Sternocleidomastoid (tissue), 1 donor: ENCODE measurements around a stretch of chr6.

DNA sequence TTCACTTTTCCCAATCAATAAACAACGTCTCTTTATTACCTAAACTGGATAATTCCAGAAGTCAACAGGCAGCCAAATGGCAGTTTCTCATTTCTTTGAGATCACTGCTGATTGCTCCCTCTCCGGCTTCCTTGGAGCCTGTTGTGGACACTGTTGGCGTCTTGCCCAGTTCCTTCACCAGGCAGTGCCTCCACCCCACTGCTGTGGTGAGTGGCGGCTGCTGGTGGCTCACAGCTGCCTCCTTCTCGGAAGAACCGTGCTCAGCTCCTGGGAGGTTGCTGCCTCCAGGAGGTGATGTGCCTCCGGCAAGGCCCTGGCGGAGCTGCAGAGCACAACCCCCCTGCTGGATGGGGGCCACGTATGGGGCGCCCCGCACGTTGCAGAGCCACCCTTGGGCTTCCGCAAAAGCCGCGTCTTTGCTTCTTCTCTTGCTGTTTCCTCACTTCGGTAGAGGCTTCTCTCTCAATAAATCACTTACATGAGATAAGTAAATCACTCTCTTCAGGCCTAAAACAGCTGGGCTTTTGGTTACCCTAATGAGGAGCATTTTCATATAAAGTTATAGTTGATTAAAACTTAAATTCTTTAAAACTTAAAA lies 105.2 kb upstream of the CNKSR3 start:
- PRO-cap: no peak

DNA sequence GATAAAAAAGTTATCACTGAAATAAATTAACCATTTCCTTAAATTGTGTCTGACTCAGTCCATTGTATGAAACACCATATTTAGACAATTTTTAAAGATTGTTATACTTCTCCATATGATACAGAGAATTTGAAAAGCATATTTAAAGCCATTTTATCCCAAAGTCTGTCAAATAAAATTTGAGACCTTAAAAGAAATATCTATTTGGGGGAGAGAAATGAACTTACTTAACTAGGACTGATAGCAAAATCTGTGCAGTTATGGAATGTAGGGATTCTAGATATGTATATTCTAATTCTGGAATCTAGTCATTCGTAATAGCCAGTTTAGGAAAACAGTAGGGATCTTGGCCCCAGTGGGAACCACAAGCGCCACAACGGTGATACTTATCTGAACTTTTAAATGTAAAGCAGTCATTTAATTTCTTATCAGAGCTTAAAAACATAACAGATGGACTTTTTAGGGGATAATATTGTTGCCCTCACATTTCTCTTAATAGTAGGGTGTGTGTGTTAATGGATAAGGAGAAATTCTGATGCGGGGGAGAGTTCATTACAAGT lies 110.2 kb downstream of the SCAF8 start:
- PRO-cap: no peak

DNA sequence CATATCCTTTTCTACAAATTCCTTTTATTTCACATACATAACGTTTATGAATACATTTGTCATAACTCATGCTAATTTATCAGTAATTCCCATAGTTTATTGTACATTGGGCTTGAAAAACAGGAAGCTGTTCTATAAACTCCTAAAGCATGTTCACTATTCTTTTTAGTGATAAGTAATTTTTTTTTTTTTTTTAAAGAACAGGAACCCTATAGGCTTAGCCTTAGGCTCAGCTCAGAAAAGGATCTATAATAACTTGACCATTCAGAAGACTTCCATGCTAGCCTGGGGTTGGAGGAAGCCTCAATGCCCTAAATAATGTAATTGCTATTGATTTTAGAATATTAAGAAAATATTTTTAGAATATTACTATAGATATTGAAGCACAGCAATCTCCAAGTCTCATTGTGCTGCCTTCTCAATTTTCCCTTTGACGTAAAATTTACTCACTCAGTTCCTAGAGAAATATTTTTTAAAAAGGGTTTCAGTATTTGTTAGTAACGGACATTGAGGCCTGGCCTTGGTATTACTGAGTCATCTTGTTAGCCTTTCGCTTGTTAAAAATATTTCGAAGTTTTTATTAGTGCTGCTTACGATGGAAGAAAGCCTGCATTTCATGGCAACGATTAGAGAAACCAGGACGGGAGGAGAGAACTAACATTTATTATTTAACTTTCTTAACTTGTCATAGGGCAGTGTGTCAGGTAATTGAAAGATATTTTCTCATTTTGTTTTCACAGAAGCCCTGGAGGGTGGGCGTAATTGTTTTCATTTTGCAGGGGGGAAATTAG lies 82.1 kb downstream of the TIAM2 start:
- PRO-cap: no peak

DNA sequence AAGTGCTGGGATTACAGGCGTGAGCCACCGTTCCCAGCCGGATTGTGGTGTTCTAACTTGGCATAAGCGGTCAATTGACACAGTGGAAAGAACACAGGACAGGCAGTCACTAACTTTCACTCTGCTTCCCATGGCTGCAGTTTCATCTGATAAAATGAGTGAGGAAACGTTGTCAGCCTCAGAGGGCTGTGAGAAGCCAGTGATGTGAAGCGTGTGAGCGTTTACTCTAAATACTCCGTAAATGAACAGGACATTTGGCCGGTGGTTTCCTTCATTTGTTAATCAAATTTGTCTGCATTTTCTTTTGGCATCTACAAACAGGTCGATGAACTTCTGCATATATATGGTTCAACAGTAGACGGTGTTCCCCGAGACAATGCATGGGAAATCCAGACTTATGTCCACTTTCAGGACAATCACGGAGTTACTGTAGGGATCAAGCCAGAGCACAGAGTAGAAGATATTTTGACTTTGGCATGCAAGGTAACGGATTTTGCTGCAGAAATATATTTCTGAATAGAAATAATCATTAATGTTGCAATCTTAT lies 87.2 kb upstream of the CLDN20 start:
- PRO-cap: no peak

DNA sequence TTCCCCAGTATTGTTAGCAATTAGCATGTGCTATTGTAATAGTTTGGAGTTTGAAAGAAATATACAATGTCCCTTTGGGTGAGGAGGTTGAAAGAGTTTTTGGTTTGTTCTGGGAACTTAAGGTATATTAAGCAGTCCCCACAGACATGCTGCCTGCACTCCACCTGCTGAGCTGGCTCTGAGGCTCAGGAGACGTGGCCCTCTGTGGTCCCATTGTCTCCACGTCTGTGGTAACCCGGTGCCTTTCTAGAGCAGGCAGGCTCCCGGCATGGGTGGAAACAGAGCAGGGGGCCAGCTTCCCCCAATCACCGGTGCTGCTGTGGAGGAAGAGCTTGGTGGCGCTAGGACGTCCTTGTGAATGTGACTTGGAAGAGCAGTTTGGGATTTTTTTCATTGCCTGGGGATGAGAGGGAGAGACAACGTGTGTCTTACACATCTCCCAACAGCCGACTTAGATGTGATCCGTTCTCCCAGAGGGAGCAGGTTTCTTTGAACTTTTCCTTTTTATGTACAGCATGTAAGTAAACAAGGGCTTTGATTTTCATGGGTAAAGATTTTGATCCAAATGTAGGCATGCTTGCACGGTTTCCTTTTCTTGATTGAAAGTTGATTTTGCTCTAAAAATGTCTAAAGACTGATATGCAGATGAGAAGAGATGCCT lies 47.1 kb upstream of the CLDN20 start:
- PRO-cap: no peak

DNA sequence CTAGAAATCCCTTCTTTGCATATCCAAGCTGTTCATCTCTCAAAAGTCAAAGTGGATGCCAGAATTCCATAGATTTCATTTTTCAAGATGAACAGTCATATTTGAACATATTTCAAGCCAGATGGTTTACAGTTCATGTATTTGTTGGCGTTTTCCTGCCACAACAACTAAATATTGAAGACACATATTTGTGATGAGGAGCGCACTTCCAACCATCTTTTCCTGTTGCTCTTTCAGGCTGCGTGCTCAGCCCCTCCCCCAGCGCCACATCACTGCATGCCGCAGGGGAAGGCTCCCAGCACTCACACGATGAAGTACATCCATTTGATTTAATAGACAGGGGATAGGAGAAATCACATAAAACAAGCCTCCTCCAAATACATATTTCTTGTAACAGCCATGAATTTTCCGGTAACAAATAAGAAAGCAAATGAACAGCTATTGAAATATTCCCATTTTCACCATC lies 6.0 kb upstream of the NOX3 start:
- PRO-cap: no peak

- PRO-cap: no peak
Observed at GRCh38 chr6:155524224-155524617, 68.6 kb upstream of the NOX3 start.

DNA sequence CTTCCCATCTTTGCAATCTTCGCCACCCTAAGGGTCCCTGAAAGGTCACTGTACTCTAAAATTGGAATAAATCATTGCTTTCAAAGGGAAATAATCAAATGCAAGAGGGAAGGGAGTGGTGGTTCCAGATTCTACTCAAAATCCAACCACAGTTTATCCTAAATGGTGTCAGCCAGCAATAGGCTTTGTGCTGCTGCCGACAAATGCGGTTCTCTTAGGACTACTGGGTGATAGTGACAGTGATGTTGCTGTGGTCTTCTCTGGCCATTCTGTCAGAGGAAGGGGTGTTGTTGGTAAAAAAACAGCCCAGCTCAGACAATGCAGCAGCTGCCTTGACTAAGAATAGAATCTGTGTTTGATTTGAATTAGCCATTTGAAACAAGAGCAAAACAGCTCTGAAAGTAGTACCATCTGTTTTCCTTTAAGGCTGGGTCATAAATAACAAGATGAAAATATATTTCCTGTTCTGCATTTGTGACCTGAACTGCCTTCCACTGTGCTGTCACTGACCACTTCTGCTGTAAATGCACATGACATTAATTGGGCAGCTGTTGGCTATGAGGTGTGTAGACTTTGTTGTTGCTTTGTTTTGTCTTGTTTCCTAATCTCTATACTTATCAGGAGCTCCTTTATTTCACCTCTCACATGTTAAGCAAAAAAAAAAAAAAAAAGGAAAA lies 497.9 kb upstream of the ARID1B start:
- PRO-cap: no peak

DNA sequence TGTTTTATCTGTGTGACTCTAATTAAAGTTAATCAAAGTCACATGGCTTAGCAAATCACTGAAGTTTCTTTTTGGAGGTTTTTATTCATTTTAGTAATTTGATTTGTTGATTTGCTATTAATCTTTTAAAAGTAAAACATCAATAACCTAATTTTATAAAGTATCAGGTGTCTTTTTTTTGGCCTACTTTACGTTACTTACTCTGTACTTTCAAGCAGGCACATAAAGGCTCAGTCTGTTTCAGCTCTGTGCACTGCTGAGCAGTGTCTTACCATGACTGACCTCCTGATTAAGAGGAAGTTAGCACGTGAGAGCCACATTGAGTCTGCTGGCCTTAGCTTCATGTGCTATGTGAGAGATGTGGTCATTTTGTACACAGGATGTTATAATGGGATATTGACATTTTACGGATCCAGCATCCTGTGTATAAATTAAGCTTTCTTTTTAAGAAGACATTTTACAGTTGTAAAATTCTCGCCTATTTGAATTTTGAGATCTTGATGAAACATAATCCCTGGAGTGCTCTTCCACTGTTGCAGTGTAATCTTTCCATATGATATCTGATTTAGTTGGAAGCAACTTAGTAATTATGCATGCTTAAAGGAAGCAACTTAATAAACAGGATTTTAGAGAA lies 31.9 kb downstream of the ARID1B start:
- PRO-cap: no peak

DNA sequence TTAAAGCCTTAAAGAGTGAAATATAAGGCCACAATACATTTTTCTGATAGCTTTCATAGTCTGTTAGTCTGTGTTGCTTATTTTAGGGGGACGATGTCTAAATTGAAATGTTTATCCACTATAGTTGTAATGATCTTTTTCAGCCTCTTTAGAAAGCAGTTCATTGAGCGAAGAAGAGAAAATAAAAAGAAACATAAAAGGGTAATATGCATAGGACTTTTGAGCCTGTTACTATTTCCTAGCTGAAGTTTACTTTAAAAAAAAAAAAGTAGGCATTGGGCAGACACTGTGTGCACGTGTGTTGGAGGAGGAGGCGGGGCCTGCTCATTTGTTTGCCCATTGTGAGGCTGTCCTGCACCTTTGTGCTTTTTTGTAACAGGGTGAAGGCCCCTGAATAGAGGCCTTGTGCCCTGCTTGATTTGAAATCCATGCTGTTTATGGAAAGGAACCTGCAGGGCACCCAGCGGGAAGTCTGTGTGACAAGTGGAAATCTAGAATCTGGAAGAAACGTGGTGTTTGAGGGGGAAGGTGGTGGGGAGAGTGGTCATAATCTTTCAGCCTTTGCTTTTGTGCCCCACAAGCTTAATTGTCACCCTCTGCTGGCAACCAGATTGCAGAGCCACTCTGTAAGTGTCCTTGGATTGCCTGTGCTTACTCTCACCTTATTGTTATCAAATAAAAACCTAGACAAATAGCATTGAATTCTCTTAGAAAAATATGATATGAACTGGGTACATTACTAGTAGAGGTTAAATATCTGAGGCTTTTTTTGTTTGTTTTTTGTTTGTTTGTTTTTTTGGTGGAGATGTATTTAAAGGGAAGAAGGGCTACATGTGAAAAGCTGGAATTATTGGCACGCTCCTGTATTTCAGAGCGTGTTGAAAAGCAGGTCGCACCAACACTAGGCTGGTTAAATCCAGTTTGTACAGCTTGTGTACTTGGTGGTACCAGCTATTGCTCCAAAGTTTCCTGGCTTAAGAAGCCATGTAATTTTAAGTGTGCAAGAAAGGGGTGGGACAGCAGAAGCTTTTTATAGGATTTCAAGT lies 156.1 kb downstream of the ARID1B start:
- PRO-cap: no peak

GRCh38 chr6:156937294-156937873 lies 160.2 kb downstream of the ARID1B start:
- PRO-cap: no peak

- PRO-cap: no peak
Observed at GRCh38 chr6:156963437-156964406, 186.5 kb downstream of the ARID1B start.

DNA sequence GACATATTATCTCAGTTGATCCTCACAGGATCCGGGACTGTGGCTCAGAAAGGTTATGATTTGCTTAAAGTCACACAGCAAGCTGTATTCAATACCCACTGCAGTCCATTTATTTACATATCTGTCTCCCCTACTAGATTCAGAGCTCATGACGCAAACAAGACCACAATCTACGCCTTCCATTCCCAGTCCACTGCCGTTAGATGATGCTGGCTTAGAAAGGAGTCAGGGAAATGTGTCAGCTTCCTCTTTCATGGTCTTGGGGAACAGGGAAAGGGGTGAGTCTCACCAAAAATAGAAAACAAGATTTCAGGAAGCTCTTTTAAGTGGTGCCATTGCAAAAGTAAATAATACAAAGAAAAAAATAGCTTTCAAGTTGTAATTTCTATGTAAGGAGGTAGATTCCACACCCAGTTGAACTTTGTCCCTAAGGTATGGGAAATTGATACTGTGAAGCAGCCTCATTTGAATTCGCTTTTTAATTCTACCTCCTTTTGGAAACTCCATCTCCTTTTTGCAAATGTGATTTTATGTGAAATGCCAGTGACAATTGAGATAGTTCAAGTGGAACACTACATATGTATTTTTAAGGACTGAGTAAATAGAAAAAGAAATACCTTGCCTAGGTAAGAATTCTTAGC lies 194.0 kb downstream of the TMEM242 start:
- PRO-cap: no peak

DNA sequence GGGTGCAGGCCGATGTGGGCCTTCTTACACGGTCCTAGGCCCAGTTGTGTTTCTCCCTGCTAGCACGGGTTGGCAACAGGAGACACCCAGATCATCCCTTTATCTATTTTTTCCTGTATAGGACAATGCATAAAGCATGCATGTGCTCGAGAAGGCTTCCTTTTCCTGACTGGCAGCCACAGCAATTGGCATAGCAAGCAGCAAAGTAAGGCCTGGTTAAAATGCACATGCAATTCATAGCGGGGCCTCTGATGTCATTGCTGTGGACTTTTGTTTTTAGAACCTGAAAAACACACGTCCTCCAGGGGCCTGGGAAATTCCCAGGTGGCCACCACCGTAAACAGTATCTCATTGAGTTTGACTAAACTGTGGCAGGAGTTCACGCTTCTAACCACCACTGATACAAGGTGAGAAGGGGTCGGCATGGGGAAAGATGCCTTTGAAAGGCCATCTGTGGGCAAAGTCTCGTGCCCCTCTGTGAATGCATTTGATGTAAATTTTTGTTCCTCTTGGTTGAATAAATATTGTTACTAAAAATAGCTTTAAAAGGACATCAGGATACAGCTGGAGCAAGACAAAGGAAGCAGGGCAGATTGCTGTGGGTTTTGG lies 80.0 kb downstream of the ZDHHC14 start:
- PRO-cap: no peak

GRCh38 chr6:157486629-157487175 lies 105.7 kb downstream of the ZDHHC14 start:
- PRO-cap: no peak

- PRO-cap: no peak
Observed at GRCh38 chr6:157670457-157670875, 152.6 kb upstream of the SNX9 start.

DNA sequence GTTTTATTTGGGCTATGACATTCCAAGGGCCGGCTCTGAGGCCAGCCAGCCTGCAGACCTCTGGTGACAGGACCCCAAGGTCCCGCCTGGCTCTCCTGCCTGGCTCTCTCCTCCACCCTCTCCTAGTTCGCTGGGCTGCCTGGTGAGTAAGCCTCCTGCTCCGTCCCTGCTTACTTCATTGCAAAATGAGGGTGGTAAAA lies 43.1 kb upstream of the SNX9 start:
- PRO-cap: no peak

DNA sequence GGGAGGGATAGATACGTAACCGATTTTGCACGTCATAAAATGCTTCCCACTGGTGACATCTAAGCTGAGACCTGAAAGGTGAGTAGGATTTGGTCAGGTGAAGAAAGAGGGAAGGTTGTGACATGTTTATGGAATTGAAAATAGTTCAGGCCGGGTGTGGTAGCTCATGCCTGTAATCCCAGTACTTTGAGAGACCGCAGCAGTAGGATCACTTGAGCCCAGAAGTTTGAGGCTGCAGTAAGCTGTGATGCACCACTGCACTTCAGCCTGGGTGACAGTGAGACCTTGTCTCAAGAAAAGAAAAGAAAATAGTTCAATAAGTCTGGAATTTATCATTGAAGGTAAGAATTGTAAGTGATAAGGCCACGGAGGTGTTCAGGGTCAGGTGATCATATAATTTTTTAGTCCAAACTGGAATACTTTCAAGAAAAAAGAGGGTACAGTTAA lies 25.8 kb downstream of the SNX9 start:
- PRO-cap: no peak

DNA sequence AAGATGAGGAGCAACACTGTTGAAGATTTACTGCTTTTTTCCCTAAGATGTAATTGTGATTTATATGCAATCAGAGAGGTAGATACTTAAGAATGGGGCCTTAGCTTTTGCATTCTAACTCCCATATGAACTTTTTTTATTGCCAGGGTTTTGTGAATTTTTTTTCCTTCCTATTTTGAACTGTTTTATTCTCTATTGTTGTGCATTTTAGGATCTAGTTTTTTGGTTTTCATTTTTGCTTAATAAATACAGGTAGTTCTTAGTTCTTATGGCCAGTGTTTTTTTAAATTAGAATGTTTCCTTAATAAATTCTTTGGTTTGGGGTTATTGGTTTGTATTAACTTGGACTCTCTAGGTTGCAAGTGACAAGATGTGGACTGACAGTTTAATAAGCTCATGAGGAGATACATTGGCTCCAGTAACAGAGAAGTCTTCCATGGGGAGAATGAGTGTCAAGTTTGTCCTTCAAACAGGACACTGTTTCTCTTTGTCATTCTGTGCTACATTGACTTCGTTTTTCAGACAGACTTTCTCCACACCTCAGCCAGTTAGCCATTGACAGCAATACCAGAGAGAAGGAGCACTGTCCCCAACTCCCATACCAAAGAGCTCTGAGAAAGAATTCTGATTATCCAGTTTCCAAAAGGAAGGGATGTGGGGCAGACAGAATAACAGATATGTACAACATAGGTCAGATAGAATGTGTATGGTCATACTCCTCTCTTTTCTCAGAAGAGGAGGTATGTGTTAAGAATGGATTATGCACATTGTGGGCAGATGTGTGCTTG lies 39.7 kb downstream of the SNX9 start:
- PRO-cap: no peak

GRCh38 chr6:157863318-157864376 lies 40.6 kb downstream of the SNX9 start:
- PRO-cap: no peak